Tongue (tissue), 2 donors: Measurements from ENCODE around the gene GABPA.

- RAMPAGE, long total RNA = no peak
Measured at GRCh38 chr21:15002184-15002776, 62.5 kb downstream of the NRIP1 start.

DNA sequence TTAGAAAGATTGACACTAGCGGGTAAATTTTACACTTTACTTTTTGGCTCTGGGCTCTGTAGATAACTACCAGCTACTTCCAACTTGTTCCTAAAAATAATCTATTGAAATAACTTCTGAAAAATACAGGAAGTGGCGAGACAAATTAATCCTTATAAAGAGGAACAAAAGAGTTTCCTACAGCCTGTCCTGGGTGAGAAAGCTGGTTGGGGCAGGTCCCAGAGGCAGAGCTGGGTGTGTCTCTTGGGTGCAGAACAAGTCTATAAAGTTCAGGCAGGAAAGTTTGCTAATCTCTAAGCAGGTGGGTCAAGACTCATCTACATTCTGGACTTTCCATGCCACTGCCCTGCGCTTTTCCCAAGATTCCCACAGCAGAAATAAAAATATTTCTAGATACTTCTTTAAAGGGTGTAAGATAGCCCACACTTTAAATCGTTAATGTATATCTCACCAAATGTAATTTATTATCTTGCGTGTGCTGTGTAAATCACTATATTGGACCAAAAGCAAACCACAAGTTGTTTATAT, 70.0 kb upstream of the NRIP1 start:
- RAMPAGE, long total RNA = no peak

DNA sequence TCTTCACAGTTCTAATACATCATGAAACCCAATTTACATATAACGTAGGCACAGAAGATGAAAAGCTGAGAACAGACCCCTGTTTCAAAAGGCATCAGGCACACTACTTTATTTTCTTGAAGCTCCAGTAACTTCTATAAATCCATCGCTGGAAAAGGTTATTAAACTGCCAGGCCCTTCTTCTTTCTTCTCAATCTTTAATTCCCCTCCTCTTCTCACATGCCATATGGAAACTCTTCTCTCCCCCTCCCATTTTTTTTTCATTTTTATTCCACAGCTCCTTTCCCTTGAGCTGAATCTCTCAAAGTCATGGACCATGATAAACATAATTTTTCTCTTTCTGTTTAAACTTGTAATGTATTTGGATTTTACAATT, 86.2 kb upstream of the NRIP1 start:
- RAMPAGE, long total RNA = no peak

DNA sequence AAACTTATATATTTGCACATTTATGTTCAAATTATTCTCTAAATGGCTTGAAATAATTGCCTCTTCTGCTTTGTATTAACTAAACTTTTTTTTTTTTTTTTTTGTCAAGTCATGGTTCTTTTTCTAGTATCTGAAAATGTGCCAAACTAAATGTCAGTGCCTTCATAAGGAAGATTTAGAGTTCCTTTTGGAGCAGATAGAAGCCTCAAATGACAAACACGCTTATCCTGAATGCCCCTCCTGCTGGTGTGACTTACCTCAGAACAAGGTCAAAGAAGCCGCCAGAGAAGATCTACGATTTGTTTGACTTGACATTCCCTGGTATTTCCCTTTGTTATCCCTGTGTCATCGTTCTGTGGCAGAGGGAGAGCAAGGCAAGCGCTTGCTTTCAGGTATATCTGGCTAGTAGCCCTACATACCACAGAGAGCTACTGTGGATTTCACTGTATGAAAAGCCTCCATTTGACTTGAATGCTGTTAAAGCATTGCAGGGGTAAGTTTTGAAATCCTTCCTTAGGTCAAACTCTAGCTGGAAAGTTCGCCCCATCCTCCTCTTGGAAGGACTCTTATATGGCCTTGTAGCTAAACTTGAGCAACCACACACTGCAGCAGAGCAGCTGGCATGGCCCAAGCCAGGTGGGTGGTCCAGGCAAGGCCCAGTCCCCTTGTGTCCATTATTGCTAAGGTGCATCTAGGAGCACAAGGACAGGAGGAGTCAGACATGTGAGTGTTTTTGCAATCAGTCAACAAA, 285.5 kb upstream of the USP25 start:
- RAMPAGE, long total RNA = no peak

GRCh38 chr21:15791401-15791748, 61.6 kb downstream of the USP25 start:
- RAMPAGE, long total RNA = no peak

- RAMPAGE, long total RNA = no peak
Measured at GRCh38 chr21:15805440-15806075, 75.8 kb downstream of the USP25 start.

- RAMPAGE, long total RNA = no peak
Measured at GRCh38 chr21:16183661-16184074, 453.9 kb downstream of the USP25 start.

- RAMPAGE, long total RNA = no peak
Measured at GRCh38 chr21:16302783-16303255, 573.0 kb downstream of the USP25 start.

DNA sequence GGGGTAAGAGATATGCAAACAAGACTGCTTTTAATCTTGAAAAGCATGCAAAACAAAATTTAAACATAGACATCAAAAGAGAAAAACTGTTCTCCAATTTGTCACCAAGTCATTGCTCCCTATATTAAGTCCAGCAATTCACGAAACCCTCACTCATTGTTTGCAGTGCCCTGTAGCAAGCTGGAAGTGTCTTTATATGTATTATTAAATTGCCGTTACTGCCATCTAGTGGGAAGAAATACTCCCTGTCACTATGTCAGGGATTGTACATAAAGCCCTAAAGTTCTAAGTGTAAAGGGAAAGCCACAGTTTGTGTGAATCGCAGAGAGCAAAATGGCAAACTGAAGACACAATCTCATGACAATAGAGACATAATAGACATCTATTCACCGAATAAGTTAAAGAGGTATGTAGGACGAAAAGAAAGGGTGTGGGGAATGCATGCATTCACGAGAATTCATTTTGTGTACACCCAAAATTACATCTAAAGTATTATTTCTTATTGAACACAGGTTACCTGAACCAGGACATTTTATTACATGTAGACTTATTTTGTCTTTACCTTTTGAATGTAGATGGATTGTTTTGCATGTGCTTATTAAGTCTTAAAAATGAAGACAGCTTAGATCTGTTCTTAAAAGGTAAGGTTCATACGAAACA, 600.7 kb downstream of the USP25 start:
- RAMPAGE, long total RNA = no peak

DNA sequence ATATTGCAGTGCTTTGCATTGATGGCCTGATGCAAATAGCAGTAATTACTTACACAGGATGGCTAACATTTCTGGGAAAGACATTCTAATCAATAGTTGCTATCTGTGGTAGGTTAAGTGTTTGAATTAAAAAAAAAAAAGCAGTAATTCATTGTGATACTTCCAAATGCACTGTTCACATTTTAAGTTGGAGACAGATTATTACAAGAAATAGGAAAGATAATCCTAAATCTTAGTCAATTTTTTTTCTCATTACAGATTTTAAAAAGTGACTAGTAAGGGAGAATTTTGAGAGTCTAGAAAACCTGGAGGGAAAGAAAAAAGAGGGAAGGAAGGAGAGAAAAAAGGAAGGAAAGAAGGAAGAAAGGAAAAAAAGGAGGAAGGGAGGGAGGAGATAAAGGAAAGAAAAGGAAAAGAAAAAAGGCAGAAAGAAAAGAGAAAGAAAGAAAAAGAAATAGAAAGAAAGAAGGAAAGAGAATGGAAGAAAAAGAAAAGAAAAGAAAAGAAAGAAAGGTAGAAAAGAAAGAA, 677.5 kb downstream of the USP25 start:
- RAMPAGE, long total RNA = no peak

GRCh38 chr21:16534190-16534968, 804.6 kb downstream of the USP25 start:
- RAMPAGE, long total RNA = no peak

DNA sequence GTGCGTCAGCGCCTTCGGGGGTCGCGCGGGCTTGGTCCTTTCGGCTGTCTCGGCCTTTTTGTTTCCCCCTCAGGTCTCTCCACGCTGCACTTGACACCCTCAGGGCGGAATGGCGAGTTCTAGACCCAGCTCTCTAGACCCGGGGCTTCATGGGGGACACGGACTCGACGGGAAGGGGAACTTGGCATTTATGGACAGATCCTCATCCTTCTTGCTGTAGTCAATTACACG, 424 bp upstream of the BTG3 start:
- RAMPAGE, long total RNA = no peak

DNA sequence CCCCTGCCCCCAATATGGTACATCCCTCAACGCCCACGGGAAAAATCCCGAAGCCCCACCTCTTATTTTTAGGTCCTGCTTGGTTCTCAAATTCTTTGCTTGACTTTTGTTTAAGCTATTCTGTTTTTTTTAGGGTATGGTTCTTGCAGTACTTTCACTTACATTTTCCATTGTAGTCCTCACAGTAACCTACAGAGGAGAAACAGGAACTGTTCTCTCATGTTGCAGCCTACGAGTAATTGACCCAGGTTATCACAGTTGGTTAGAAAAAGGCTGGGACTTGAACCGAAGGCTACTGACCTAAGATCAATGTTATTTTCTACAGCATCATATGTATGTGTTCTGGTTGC, 727 bp upstream of the C21orf91 start:
- RAMPAGE, long total RNA = no peak

DNA sequence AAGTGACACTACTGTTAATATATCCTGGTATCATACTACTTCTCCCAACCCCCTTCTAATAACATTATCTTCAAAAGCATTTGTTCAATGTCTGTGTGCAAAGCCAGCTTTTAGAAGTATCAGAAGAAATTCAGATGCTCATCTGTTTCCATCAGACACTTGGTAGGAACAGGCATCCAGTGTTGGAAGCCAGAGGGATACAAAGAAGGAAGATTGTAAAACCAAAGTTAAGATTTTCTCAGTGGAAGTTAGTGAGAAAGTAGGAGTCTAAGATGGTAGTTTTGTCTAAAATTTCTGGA, 139.2 kb upstream of the C21orf91 start:
- RAMPAGE, long total RNA = no peak

GRCh38 chr21:21199190-21199909, 201.1 kb downstream of the NCAM2 start:
- RAMPAGE, long total RNA = no peak

- RAMPAGE, long total RNA = no peak
Measured at GRCh38 chr21:22342855-22343273, 1344.7 kb downstream of the NCAM2 start.

DNA sequence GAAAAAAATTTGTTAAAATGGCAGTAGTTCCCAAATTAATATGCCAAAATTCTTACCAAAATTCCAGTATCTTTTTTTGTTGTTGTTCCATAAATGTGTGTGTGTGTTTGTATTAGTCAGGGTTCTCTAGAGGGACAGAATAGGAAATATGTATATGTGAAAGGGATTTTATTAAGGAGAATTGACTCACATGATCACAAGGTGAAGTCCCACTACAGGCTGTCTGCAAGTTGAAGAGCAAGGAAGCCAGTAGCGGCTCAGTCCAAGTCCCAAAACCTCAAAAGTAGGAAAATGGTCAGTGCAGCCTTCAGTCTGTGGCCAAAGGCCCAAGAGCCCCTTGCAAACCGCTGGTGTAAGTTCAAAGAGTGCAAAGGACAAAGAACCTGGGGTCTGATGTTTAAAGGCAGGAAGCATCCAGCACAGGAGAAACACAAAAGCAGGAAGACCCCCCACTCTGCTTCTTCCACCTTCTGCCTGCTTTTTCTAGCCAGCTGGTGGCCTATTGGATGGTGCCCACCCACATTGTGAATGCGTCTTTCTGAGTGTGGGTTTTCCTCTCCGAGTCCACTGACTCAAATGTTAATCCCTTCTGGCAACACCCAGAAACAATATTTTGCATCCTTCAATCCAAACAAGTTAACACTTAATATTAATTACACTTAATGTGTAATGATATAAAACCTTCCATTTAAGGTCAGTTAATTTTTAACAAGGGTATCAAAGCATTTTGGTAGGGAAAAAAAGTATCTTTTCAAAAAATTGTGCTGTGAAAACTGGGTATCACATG, 2222.6 kb downstream of the MRPL39 start:
- RAMPAGE, long total RNA = no peak

DNA sequence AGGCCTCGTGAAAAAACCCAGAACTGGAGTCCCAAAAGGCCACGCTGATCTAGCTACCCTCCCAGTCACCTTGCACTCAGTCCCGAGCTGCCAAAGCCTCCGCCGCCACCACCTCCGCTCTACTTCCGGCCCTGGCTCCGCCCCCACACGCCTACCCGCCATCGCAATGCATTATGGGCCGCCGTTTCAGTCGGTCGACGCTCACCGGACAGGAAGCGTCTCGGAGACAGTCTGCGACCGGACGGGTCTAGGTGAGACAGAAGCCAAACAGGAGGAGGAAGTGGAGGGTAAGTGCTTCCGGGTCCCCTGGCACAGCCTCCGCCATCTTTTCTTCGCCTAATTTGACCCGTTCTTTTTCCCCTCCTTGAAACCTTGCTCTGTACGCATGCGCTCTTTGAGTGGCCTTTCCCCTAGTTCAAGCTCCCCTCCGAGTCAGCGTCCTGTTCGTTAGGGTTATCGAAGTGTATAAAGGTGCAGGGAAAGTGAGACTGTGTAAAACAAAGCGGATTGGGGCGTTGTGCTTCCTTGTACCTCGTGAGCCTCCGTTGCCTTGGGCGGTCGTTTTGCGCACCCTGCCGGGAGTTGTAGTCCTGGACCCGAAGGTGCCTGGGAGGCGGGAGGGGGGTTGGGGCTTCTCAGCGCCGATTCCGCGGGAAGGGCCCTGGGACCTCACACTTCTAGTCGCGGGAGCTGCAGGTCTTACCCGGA, at the start of gene GABPA:
GABPA (plus strand) TSS at position 189 of the 708 bp plus-strand sequence.
- RAMPAGE, long total RNA = start-site peak on the minus strand centred at position 188 of the sequence, 194 bp wide, 11,802 and 5,691 reads in 2 replicates; start-site peak on the plus strand centred at position 199 of the sequence, 50 bp wide, 35 and 35 reads in 2 replicates; start-site peak on the plus strand centred at position 616 of the sequence, 58 bp wide, 110 and 72 reads in 2 replicates

DNA sequence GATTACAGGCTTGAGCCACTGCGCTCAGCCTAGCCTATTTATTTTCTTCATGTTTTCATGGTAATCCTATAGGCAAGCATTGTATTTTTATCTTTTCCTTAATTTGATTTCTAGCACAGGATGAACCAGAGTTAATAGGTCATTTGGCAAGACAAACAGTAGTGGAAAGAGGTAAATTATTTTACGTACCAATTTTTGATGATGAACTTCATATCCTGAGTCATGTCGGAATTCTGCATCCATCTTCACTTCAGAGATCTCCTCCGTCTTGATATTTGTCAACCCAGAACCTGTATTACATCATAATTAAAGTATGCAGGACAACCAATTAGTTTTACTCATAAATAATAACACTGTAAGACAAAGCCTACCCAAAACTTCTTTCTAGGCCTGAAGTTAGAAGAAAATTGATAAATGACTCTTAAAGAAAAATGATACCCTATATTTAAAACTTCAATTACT, 162.6 kb downstream of the GABPA start:
- RAMPAGE, long total RNA = no peak

DNA sequence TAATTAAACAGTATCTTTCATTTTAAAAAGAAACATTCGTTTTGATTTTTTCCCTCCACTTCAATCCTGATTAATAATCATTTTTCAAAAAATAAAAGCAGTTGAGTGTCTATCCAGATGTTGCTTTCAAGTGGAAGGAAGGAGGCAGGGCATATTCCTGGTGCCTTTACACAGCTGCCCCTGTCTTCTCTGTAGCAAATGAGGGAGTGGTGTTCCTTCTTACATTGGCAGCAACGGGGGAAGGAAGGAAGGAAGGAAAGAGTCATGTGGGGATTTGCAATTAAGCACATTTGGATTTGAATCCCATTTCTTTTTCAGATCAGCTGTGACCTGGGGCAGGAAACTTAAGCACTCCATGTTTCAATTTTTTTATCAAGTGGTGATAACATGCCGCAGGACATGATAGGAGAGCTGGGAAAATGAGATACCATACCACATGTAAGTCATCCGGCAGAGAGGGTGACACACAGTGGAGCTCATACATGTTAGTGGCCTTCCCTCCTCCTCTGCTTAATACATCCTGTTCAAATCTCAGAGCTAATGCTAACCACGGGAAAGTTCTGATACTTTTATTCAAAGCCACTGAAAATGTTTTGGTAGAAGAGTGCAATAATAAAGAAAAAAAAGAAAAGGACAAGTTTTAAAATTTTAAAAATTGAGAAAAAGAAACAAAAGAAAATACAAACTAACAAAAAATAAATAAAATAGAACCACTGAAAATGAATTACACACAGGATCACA, 186.8 kb downstream of the APP start:
- RAMPAGE, long total RNA = no peak